ENCODE results near the gene BBX.

- RRBS = no CpG with 5 or more reads among the region's 8 CpGs
These were observed 37.1 kb upstream of the FILIP1L start for GRCh38 chr3:100151382-100151764.

- RRBS = no CpG with 5 or more reads among the region's 3 CpGs
These were observed 27.0 kb downstream of the TMEM45A start for GRCh38 chr3:100519394-100519746.

DNA sequence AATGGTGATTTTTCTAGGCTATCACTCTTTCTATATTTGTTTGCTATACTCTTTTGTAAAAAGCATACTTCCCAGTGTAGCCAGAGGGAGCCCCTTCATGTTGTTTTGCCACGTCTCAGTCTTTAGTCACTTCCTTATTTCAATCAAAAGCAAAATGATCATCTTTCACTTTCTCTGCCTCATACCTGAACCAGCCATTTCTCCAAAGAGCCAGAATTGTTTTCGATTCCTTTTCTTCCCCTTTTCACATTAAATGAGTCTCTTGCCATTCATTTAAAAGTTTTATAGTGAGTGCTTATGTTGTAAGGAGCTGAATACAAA is 41.4 kb downstream of the ADGRG7 start:
- RRBS = no CpG with 5 or more reads among the region's 2 CpGs

DNA sequence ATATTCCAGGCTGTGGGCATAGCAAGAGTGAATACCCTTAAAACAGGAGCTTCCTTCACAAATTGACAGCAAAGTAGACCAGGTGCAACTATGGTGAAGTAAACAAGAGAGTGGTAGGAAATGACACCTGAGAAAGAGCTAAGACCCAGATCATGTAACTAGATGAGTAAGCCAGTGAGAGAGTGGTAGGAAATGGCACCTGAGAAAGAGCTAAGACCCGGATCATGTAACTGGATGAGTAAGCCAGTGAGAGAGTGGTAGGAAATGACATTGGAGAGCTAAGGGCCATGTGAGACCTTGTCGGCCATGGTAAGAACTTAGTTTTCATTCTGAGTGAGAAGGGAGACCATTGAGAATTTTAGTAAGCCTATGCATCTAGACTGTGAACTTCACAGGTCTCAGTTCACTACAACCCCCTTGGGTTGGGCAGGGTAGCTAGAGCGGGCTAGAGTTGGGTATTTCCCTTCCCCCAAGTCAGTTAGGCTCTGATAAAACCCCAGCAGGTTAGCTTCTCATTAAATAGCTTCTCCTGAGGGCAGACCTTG is 5.4 kb upstream of the SENP7 start:
- RRBS = no CpG with 5 or more reads among the region's 3 CpGs

- RRBS = no CpG with 5 or more reads among the region's 1 CpG
These were observed 12.7 kb upstream of the TRMT10C start for GRCh38 chr3:101548997-101549362.

DNA sequence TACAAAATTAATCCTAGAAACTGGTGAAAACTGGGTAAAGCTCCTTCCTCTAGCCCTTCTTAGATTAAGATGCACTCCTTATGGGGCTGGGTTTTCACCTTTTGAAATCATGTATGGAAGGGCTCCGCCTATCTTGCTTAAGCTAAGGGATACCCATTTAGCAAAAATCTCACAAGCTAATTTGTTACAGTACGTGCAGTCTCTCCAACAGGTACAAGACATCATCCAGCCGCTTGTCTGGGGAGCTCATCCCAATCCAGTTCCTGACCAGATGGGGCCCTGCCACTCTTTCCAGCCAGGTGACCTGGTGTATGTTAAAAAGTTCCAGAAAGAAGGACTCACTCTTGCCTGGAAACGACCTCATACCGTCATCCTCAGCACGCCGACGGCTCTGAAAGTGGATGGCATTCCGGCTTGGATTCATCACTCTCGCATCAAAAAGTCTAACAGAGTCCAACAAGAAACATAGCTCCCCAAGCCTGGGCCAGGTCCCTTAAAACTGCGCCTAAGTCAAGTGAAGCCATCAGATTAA is 37.7 kb downstream of the ZBTB11 start:
- RRBS = no CpG with 5 or more reads among the region's 11 CpGs

DNA sequence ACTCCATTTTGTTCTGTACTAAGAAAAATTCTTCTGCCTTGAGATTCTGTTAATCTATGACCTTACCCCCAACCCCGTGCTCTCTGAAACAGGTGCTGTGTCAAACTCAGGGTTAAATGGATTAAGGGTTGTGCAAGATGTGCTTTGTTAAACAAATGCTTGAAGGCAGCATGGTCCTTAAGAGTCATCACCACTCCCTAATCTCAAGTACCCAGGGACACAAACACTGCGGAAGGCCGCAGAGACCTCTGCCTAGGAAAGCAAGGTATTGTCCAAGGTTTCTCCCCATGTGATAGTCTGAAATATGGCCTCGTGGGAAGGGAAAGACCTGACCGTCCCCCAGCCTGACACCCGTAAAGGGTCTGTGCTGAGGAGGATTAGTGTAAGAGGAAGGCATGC is 5.4 kb upstream of the RPL24 start:
- RRBS = no CpG with 5 or more reads among the region's 6 CpGs

DNA sequence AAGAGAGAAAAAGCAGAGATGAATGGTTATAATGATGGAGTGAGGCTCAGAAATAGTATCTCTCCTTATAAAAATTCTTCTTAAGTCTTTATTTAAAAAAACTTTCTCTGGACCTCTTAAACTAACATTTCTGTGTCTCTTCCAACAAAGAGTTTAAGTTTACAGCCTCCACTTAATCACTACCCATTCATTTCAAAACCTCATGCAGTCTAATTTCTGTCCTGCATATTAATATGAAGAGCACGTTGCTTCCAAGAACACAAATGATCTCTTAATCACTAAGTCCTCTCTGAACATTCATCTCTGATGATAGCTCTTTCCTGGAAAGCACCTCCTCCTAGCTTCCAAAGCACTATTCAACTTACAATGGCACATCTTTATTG is 236.4 kb downstream of the NFKBIZ start:
- RRBS = no CpG with 5 or more reads among the region's 1 CpG

GRCh38 chr3:102587081-102587631 is 152.3 kb downstream of the ZPLD1 start:
- RRBS = no CpG with 5 or more reads among the region's 3 CpGs

DNA sequence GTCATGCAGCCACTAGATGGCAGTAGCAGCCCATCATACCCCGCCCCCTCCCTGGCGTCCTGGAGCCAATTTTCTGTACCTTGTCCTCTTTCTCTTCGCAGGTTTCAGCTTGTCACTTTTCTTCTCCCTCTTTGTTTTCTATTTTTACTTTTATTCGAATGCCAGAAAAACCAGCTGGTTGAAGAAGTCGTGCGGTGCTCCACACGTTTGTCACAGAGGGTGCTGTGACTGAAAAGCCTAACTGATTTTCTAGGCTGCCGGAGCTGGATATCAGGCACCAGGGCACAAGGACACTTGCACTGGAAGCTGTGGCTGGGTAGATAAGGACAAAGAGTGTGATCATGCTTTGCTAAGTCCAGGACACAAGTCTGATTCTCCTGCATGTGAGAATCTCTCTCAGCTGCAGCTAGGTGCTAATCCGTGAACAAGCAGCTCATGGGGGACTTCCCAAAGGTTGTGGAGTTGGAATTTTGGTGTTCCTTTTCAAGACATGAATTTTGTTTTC is 238.9 kb downstream of the ZPLD1 start:
- RRBS = no CpG with 5 or more reads among the region's 9 CpGs

- RRBS = no CpG with 5 or more reads among the region's 2 CpGs
These were observed 818.8 kb upstream of the ALCAM start for GRCh38 chr3:104547925-104548236.

DNA sequence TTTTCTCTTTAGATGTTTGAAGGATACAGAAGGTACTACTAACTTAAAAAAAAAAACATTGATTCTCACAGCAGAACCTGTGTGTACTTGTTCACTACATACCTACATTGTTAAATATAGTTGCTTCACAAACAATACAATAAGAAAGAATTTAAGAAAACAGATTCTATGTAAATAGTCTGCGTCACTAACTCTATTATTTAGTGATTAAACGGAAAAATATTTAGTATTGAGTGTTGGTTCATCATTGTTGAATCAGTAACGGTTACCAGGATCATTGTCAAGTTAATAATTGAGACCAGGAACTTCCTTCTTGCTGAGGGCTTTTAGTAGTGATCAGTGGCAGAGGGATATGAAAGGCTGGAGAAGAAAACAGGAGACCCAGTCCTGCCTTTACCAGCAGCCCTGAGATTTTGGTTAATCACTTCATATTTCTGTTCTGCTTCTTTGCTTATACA is 20.7 kb downstream of the ALCAM start:
- RRBS = no CpG with 5 or more reads among the region's 3 CpGs

GRCh38 chr3:105576019-105576329 is 209.3 kb downstream of the ALCAM start:
- RRBS = no CpG with 5 or more reads among the region's 4 CpGs

GRCh38 chr3:105853852-105854620 is 14.8 kb downstream of the CBLB start:
- RRBS = no CpG with 5 or more reads among the region's 7 CpGs

- RRBS = no CpG with 5 or more reads among the region's 3 CpGs
These were observed 129.3 kb upstream of the CBLB start for GRCh38 chr3:105997927-105998627.

DNA sequence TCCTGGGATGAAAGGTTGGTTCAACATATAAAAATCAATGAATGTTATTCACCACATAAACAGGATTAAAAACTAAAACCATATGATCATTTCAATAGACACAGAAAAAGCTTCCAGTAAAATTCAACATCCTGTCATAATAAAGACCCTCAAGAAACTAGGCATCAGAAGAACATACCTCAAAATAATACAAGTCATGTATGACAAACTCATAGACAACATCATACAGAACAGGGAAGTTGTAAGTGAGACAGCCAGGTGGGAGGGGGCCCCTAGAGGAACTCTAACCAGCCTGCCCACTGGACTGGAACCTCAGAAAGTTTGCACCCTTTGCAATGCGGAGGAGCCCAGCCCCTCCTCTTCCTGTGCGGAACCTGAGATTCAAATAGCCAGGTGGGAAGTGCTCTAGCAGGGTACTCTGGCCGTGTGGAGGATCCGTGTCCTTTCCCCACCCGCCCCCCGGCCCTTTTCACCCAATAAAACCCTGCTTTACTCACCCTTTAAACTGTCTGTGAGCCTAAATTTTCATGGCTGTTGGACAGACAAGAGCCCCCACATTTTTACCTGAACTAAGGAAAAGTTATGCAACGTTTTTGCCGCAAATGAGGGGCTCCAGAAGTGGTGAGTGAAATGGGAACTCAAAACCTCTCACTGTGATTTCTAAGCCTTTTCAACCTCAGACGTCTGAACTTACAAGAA is 387.1 kb upstream of the CBLB start:
- RRBS = no CpG with 5 or more reads among the region's 9 CpGs

DNA sequence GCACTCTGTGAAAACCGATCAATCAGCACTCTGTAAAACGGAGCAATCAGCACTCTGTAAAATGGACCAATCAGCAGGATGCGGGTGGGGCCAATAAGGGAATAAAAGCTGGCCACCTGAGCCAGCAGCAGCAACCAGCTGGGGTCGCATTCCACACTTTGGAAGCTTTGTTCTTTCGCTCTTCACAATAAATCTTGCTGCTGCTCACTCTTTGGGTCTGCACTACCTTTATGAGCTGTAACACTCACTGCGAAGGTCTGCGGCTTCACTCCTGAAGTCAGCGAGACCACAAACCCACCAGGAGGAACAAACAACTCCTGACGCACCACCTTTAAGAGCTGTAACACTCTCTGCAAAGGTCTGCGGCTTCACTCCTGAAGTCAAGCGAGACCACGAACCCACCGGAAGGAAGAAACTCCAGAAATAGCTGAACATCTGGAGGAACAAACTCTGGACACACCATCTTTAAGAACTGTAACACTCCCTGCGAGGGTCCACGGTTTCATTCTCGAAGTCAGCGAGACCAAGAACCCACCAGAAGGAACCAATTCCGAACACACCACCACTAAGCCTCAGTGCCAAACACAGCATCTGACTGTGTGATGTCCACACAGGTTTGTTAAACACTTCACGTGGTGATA is 378.1 kb upstream of the CCDC54 start:
- RRBS = no CpG with 5 or more reads among the region's 19 CpGs

GRCh38 chr3:107522557-107523431 is at the start of gene BBX:
BBX (plus strand) TSS chr3:107522962.
- RRBS = under 1% methylated on average over 28 of the region's 61 CpGs

DNA sequence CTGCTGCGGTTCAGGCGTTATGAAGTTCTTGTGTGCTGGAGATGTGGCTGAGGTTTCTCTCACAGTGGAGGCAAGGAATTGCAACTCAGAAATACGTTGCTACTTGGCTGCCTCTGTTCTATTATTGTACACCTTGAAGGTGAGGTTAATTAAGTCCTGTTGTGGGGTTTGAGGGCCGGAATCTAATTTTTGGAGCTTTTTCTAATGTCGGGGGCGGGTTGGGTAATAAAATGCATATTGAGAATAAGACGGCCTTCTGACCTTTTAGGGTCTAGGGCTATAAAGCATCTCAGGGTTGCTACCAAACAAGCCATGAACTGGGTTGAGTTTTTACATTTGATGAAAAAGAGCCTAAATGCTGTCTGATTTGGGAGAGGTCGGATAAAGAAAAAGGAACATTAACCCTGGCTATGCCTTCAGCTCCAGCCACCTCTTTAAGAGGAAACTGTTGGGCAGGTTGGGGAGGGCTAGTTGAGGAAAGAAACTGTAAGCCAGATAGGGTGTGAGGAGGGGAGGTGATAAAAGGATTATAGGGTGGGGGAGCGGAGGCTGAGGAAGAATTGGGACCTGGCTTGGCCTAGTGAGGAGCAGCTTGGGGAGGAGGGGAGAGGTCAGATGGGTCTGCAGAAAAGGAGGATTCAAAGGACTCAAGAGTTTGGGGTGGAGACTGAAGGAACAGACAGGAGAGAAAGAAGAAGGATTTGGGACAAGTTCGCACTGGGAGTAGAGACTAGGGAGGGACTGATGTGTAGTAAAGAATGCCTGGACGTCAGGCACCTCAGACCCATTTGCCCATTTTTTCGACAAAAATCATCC is 47.6 kb downstream of the BBX start:
- RRBS = no CpG with 5 or more reads among the region's 12 CpGs